Smooth muscle cell (in vitro differentiated cells): ENCODE measurements around a stretch of chr1.

- RAMPAGE, long total RNA: no peak
Measured at GRCh38 chr1:167473681-167474182, 44.6 kb downstream of the CD247 start.

- RAMPAGE, long total RNA: no peak
Measured at GRCh38 chr1:167510794-167511469, 7.4 kb downstream of the CD247 start.

DNA sequence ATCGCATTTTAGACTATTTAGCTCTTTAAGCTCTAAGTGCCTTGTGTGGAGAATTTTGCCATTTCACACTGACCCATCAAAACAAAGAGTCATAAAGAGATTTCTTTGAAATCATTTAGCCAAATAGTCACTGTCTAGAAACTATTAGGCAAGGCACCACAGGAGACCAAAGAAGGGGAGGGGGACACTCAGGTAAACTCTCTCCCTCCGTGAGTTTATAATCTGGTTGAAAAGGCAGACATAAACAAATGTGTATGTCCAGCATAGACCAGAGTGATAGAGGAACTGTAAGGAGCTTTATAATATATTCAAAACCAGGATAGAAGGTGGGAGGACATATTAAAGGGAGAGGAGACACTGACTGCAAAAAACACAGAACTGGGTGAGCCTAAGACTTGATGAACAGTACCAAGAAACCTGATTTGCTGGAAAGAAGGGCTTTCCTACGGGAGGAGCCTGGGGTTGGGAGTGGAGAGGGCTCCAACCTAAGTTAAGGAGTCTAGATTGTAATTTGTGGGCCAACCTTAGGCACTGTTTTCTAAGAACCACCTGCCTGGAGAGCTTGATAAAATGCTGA lies 4.7 kb downstream of the CREG1 start:
- RAMPAGE, long total RNA: no peak

GRCh38 chr1:167632761-167633534 lies 2.9 kb downstream of the RCSD1 start:
- RAMPAGE, long total RNA: no peak

DNA sequence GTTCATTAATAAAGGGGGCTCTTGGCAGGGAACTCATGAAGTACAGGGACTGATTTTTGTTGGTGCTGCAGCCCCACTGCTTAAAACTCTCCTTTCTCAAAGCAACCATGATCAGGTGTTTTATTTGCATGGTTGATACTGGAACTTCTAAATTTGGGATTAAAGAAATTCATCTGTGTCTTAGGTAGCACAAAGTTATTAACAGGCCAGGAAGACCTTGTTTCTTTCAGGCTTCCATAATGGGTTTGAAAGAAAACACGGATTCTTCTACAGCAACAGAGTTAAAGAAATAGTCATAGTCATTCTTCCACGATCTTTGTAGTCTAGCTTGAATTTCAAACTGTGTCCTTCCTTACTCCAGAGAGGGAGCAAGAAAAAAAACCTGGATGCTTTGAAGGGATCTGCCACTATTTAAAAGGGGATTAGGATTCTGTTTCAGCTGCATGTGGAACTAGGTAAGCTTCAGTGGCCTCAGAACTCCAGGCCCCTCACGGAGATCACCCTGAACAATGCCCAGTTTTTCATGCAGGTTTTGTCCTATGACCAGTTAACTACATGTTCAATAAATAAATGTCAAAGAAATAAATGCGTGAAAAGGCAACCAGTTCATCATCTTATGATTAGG lies 14.9 kb upstream of the MPZL1 start:
- RAMPAGE, long total RNA: no peak

- RAMPAGE, long total RNA: no peak
Measured at GRCh38 chr1:167714788-167715741, 6.7 kb upstream of the MPZL1 start.

DNA sequence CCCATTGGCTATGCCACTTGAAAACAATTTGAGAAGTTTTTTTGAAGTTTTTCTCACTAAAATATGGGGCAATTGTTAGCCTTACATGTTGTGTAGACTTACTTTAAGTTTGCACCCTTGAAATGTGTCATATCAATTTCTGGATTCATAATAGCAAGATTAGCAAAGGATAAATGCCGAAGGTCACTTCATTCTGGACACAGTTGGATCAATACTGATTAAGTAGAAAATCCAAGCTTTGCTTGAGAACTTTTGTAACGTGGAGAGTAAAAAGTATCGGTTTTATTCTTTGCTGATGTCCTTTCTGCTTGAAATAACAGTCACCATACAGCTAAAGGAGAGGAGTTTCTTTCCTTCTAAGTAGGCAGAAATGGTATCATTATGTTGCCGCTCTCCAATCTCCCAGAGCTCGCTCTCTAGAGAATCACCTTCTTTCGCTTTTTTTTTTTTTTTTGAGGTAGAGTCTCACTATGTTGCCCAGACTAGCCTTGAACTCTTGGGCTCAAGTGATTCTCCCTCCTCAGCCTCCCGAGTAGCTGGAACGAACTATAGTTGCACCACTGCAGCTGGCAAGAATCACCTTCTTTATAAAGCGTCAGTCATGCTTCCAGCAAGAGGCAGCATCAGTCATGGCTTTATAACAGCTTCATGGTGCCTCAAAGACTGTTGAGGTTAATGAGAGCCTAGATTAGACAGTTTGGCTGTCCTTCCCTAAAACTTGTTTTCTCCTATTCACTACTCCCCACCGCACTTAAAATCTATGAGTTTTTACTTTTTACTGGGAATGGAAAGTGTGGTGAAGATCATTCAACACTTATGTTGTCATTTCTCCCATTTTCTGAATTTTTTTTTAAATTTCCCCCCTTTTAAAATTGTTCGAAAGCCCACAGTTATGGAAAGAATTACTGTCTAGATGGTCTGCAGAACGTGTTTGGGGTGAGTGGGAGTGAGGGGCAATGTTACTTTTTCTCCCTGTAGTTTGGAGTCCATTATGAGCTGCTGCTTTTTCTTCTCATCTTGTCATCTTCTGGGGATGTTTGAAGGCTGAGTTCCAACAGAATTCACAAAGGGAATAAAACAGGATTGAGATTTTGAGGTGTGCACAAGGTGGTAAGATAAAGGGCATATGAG lies 67.0 kb downstream of the MPZL1 start:
- RAMPAGE, long total RNA: no peak

DNA sequence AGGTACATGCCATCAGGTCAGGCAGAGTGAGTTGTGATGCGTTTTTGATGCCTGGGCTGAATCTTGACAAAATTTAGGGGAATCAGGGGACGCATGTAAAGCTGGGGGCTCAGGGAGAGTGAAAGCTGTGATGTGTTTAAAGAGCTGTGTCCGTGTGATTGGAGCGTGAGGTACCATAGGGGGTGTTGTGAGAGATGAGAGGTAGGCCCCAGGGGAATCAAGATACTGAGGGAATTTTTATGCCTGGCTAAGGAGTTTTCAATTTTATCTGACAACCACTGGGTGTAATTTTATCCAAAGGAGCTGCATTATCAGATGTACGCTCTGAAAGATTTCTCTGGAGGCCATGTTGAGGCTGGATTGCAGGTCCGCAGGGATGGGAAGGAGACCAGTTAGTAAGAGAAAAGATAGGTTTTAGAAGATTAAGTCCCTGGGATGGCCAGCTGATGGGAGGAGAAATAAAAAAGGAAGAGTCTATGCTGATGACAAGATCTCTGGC lies 1.1 kb downstream of the TIPRL start:
- RAMPAGE, long total RNA: no peak

GRCh38 chr1:168220457-168220848 lies 5.4 kb upstream of the SFT2D2 start:
- RAMPAGE, long total RNA: no peak

GRCh38 chr1:168242595-168243037 lies 16.8 kb downstream of the SFT2D2 start:
- RAMPAGE, long total RNA: no peak

- RAMPAGE, long total RNA: no peak
Measured at GRCh38 chr1:168342572-168343245, 62.0 kb downstream of the TBX19 start.

DNA sequence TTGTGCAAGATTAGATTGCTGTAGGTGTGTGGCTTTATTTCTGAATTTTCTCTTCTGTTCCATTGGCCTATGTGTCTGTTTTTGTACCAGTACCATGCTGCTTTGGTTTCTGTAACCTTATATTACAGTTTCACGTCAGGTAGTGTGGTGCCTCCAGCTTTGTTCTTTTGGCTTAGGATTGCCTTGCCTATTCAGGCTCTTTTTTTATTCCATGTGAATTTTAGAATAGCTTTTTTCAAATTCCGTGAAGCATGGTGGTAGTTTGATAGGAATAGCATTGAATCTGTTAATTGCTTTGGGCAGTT lies 74.3 kb downstream of the TBX19 start:
- RAMPAGE, long total RNA: no peak

DNA sequence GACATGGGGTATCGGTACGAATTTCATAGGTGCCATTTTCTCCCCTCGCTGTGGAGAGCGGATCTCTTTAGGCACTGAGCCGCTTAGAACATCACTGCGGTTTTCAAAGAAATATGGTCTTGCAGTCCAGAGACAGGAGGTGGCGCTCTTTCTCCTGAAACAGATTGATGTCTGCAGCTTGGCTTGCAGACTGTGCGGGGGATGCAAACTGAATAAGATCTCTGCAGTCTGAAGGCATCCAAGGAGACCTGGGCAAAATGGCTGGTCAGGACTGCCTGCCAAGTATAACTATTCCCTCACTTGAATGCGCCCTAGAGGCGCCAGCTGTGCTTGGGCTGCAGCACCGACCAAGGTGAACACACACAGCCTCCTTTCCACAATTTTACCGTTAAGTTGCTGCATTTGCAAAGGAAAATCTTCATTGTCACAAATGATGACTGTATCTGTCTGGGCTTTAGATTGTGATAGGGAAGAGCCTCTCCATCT lies 103.9 kb downstream of the XCL2 start:
- RAMPAGE, long total RNA: no peak

DNA sequence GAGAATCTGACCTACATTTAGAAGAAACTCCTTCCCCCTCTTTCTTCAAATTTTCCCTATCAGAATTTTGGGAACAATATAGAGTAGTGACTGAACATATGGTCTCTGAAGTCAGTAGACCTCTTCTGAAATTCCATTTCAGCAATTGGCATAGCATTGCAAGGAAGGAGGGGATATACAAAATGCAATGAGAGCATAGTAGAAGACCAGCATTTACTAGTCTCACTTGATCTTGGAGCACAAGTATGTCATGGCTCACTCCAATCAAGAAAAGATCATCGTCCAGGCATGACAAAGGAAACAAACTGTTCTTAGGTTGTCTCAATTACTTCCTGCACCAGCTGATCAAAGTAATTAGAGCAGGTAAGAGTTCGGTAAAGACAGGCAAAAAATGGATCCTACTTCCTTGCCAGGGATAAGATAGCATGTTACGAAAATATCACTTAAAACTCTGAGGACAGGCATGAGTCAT lies 46.5 kb downstream of the XCL1 start:
- RAMPAGE, long total RNA: no peak

GRCh38 chr1:168751921-168752715 lies 23.1 kb upstream of the DPT start:
- RAMPAGE, long total RNA: no peak

- RAMPAGE, long total RNA: no peak
Measured at GRCh38 chr1:168767825-168768383, 38.9 kb upstream of the DPT start.

- RAMPAGE, long total RNA: no peak
Measured at GRCh38 chr1:169018606-169019106, 87.8 kb upstream of the ATP1B1 start.

- RAMPAGE, long total RNA: no peak
Measured at GRCh38 chr1:169047082-169047277, 59.5 kb upstream of the ATP1B1 start.

- RAMPAGE, long total RNA: no peak
Measured at GRCh38 chr1:169073331-169073985, 33.0 kb upstream of the ATP1B1 start.

DNA sequence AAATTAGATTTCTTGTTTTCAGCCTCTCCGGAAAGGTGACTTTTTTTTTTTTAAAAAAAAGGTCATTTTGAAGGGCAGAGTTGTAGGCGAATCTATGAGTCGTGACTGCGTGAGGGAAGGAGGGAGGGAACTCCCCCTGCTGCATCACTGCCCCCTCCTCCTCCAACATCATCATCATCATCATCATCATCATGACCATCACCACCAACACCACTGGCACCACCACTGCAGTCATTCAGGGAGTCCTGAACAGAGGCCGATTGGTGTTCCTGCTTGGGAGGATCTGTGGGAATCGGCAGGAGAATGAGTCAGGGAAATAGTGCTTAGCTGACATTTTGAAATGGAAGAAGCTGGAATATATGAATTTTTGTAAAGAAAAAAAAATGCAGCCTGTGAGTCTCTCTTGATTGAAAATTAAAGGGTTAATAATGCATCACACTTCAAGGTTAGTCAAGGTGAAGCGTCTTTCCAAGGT lies 1.3 kb downstream of the ATP1B1 start:
- RAMPAGE, long total RNA: no peak